ENCODE data around the genes OR56B1, HPX and STK33.

- RRBS: no CpG with 5 or more reads among the region's 17 CpGs
CAGE:
- cytosol, long polyA plus RNA: no peak
- long polyA plus RNA: start-site peak on the minus strand at chr11:5691072-5691133, 13 and 9 reads in 2 replicates
- nucleus, long polyA plus RNA: no peak
Observed at GRCh38 chr11:5690662-5691451, 1.3 kb downstream of the TRIM22 start.

- RRBS: no CpG with 5 or more reads among the region's 1 CpG
CAGE:
- cytosol, long polyA plus RNA: no peak
- long polyA plus RNA: no peak
- nucleus, long polyA plus RNA: no peak
Observed at GRCh38 chr11:5736051-5736588, at the start of gene OR56B1. Gene OR56B1, plus strand, starts transcription at chr11:5736448.

GRCh38 chr11:6200720-6201950 is 2.1 kb downstream of the OR52W1 start:
- RRBS: no CpG with 5 or more reads among the region's 7 CpGs
CAGE:
- cytosol, long polyA plus RNA: no peak
- long polyA plus RNA: no peak
- nucleus, long polyA plus RNA: no peak

- RRBS: 94% methylated on average over 3 of the region's 30 CpGs
CAGE:
- cytosol, long polyA plus RNA: no peak
- long polyA plus RNA: no peak
- nucleus, long polyA plus RNA: no peak
Observed at GRCh38 chr11:6391122-6392259, 1.2 kb downstream of the SMPD1 start.

GRCh38 chr11:6440875-6441450 is at the start of gene HPX:
Gene HPX, minus strand, starts transcription at chr11:6440987.
- RRBS: no CpG with 5 or more reads among the region's 4 CpGs
CAGE:
- cytosol, long polyA plus RNA: no peak
- long polyA plus RNA: no peak
- nucleus, long polyA plus RNA: no peak

DNA sequence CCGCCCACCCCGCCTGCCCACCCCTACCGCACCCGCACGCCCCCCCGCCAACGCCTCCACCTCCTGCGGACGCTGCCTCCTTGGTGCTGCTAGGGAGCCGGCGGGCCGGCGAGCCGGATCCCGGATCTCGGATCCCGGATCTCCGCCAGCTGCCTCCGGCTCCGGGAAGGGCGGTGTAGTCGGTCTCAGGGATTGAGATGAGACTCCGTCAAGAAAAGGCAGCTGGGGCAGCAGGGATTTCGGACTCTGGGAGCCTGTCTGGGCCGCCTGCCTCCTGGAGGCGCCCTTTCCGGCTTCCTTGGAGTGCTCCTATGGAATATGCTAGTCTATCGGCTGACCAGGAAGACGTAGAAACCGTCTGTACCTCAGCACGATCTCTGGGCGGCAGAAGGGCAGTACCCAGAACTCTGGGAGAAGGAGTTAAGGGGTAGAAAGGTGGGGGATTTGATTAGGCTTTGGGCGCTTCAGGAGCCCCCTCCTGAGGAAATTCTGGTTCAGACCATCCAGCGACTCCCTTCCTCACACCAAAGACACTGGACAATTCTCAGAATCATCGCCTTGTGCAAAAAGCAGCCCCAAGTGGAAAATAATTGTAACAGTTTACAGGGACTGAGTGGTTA is 411 bp upstream of the TRIM3 start:
- RRBS: no CpG with 5 or more reads among the region's 35 CpGs
CAGE:
- cytosol, long polyA plus RNA: no peak
- long polyA plus RNA: no peak
- nucleus, long polyA plus RNA: no peak

GRCh38 chr11:6606579-6607950 is 3.5 kb downstream of the ILK start:
- RRBS: no CpG with 5 or more reads among the region's 11 CpGs
CAGE:
- cytosol, long polyA plus RNA: no peak
- long polyA plus RNA: no peak
- nucleus, long polyA plus RNA: no peak

DNA sequence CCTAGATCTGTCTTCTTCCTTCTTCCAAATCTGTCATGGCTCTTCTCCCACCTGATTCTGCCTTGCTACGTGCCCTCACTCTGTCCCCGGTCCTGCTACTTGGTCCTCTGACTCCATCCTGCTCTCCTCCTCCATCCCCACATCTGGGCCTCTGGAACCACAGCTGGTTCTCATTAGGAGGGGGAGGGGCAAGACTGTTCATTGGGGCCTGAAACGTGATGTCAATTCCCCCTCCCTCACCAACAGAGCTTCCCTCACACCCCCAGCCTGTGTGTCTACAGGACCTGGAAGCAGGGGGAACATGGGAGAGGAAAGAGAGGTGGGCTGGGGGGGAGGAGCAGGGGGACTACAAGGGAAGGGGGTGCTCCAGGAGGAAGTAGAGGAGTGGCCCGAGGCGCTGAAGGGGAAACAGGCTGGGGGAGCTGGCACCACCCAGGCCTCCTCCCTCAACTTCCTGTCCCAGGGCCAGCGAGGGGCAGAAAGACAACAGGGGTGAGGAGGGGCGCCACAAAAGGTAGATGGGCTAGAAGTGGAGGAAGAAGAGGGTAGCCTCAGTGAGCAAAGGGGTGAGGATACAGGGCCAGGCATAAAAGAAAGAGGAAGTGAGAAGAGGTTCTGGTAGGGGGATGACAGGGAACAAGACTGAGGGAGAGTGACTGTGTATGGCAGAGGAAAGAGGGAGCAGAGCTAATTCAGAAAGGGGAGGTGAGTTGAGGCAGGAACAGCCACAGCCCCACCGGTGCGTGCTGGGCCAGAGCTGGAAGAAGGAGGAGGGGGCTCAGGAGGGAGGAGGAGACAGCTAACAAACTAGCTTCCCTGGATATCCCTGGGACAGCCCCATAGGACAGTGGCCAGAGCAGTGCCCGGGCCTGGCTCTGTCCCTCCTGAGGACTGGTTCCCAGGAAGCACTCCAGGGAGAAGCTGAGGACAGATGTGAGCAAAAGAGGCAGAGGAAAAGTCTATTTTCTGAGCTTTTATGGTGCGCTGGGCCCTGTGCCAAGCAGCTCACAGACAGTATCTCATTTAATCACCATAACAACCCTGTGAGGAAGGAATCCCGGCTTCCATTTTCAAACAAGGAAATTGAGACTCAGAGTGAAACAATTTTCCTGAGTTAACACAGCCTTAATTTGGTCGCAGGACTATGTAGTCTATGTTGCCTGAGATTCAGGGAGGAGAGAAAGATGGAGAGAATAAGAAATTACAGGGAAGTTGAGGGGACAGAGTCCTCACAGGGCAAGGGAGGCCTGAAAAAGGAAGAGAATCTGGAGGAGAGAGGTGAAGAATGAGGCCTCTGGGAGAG is 8.6 kb downstream of the DCHS1 start:
- RRBS: no CpG with 5 or more reads among the region's 13 CpGs
CAGE:
- cytosol, long polyA plus RNA: no peak
- long polyA plus RNA: no peak
- nucleus, long polyA plus RNA: no peak

DNA sequence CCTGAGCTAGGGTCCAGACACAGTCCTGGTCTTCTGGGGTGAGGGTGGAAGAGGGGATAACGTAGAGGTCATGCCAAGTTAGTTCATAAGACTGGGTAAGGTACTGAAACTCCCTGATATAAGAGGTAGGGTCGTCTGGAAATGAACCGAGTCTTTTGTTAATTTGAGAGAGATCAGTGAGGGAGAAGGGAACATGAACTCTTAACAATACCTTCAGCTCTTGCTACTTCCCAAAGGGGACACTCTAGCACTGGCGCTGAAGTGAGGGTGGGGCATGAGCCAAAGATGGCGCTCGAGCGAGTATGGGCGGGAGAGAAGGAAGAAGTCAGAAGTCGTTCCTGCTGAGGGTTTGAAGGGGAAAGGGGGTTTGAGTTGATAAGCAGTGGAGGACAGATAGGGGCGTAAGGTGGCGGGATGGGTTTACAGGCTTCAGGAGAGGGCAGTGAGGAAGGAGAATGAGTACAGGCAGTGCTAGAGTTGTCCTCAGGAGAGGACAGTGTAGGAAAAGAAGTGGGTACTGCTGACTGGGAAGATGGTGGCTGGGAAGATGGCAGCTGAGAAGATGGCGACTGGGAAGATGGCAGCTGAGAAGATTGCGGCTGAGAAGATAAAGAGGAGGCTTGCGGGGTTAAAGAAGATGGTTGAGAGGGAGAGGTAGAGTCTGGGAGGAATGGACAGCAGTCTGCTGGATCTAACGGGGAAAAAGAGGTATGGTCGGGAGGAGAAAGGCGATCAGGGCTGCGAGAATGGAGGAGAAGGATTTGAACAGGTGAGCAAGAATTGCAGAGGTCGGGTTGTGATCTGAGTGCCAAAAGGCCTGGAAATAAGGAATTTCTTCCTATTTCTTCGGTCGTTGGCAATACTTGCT is 5.0 kb downstream of the PPFIBP2 start:
- RRBS: no CpG with 5 or more reads among the region's 21 CpGs
CAGE:
- cytosol, long polyA plus RNA: no peak
- long polyA plus RNA: no peak
- nucleus, long polyA plus RNA: no peak

DNA sequence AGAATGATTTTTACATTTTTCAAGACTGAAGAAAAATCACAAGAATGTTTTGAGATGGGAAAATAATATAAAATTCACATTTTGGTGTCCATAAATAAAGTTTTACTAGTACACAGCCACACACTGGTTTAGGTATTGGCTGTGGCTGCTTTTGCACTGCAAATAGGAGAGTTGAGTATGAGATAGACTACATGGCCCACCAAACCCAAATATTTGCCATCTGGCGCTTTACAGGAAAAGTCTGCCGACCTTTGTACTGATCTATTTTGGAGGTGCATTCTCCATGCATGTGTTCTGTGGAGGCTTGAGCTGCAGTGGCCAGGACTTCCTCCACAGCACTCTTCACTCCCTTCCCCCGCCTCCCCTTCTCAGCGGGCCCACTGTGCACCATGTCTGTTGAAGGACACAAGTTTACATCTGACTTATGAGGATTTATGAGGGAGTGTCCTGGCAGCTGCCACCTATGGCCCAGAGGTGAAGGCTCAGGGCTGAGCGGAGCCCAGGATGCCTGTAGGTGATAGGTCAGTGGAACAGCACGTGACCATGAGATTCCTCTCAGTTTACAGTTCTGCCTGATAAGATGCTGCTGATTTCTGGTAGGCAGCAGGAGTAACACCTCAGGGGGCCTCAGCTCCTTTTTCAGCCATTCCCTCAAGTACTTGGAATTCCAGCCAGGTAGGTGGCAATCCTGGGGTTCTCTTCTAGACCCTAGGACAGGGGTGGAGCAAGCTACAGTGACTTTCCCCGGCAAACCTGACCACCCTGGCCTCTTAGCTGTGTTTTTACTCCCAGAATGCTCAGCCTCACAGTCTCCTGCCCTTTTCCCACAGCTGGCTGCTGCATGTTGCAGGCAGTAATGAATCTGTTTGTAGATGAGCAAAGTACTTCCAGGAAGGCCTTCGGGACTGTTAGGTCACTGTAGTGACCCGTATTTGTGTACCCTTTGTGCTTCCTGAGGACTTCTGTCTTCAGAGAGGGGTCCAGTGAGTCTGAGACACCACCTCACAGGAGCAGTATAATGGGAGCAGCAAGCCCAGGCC is 59.9 kb downstream of the PPFIBP2 start:
- RRBS: no CpG with 5 or more reads among the region's 9 CpGs
CAGE:
- cytosol, long polyA plus RNA: no peak
- long polyA plus RNA: no peak
- nucleus, long polyA plus RNA: no peak

GRCh38 chr11:7612567-7613012 is 60.7 kb downstream of the CYB5R2 start:
- RRBS: no CpG with 5 or more reads among the region's 5 CpGs
CAGE:
- cytosol, long polyA plus RNA: no peak
- long polyA plus RNA: no peak
- nucleus, long polyA plus RNA: no peak

GRCh38 chr11:7677529-7678121 is 4.3 kb upstream of the CYB5R2 start:
- RRBS: no CpG with 5 or more reads among the region's 5 CpGs
CAGE:
- cytosol, long polyA plus RNA: no peak
- long polyA plus RNA: no peak
- nucleus, long polyA plus RNA: no peak

DNA sequence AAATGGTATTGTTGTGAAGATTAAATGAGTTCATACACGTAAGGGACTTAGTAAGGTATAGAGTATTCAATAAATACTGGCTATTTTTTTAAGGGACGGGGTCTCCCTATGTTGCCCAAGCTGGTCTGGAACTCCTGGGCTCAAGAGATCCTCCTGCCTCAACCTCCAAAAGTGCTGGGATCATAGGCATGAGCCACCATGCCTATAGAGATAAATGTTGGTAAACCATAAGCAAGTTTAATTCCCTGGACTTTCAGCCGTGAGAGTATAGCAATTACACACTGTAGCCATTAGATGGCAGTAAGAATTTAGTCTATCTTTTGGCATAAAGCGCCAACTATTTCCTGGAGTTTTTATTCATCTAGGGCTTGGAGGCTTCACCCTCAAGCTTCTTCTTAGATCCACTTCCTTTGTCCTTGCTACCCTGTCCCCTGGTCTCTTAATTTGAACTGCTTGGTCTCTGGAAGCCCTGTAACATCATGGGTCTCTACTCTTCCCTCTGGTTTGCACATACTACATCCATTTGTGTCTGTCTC is 38.3 kb downstream of the OR10A6 start:
- RRBS: no CpG with 5 or more reads among the region's 4 CpGs
CAGE:
- cytosol, long polyA plus RNA: no peak
- long polyA plus RNA: no peak
- nucleus, long polyA plus RNA: no peak

GRCh38 chr11:8035037-8035940 is 45.7 kb upstream of the TUB start:
- RRBS: no CpG with 5 or more reads among the region's 14 CpGs
CAGE:
- cytosol, long polyA plus RNA: no peak
- long polyA plus RNA: no peak
- nucleus, long polyA plus RNA: no peak

GRCh38 chr11:8068581-8069355 is 12.2 kb upstream of the TUB start:
- RRBS: no CpG with 5 or more reads among the region's 16 CpGs
CAGE:
- cytosol, long polyA plus RNA: no peak
- long polyA plus RNA: no peak
- nucleus, long polyA plus RNA: no peak

GRCh38 chr11:8268085-8268352 is 4.3 kb upstream of the LMO1 start:
- RRBS: 1% methylated on average over 4 of the region's 35 CpGs
CAGE:
- cytosol, long polyA plus RNA: no peak
- long polyA plus RNA: no peak
- nucleus, long polyA plus RNA: no peak

DNA sequence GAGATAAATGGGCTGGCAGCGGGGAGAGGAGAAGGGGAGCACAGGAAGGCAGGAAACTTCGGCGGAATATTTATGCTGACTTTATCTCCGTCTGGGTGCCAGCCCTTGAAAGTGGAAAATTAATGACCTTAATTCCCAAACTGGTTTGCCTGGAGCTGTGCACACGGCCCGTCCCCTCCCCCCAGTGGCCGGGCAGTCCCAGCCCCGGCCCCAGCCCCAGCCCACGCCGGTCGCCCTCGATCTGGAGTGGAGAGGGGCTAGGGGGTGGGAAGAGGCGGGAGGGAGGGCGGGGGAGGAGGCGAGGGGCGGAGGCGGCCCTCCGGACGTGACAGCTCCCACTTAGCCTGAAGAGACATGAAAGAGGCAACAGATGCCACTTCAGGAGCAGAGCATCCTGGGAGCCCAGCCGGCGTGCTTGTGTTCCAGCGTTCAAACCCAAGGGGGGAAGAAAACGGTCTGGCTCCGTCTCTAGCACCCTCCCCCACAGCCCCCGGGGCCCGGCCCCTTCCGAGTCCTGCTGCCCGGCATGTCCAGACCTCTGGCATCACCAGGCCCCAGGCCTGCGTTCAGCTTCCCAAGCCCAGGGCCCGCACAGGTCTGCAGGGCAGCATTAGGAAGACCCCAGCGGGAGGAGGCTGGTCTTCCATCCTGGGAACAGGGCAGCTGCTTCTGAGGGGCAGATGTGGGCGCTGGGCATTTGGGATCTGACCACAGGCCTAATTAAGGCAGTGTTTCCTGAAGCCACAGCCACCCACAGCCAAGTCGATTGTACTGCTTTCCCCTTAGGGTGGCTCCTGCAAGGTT is 20.0 kb upstream of the LMO1 start:
- RRBS: 14% methylated on average over 14 of the region's 33 CpGs
CAGE:
- cytosol, long polyA plus RNA: no peak
- long polyA plus RNA: no peak
- nucleus, long polyA plus RNA: no peak

DNA sequence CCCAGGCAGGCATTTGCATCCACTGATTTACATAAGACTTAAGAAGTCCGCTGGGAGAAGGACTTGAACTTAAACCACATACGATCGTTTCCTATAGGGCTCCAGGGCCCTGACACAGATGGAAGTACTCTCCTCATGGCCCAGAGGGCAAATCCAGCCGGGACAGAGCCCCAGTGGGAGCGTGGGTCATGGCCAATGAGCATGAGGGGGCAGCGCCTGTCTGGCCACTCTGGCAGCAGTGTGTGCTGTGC is 79.2 kb upstream of the LMO1 start:
- RRBS: no CpG with 5 or more reads among the region's 6 CpGs
CAGE:
- cytosol, long polyA plus RNA: no peak
- long polyA plus RNA: no peak
- nucleus, long polyA plus RNA: no peak

DNA sequence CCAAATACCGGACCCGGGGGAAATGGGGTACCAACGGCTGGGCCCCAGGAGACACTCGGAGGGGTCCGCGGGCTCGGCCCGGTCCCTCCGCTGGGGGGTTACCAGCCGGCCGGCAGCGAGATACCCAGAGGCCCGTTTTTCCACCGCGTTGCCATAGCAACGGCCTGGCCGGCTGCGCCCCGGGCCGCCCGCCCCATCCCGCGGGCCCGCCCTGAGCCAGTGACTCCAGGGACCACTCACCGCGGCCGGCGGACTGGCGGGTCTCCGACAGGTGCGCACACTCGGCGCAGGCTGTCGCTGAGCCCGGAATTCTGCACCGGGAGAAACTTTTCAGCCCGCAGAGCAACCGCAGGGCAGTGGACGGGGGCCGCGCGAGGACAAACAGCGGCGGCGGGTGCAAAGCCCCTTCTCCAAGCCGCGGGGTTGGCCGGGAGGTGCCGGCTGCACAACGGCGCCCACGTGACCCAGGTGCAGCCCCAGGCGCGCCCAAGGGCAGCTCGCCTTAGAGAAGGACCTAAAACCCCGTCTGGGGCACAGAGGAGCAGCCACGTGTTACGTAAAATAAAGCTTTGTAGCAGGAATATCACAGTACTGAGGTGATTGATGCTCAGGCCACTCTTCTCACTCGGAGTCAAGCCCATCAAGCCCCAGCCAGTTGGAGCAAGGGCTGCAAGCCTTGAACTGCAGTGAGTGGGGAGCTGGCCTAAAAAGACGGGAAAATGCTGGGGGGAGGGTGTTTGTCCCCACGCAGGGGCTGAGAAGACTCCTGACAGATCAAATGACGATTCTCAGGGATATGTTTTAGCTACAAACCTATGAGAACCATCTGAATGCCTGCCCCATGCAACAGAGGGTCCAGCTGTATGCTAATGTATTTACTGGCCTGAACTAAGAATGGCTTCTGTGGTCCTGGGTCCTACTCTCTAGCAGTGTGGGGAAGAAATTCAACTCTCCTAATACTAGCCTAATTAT is at the start of gene STK33:
Gene STK33 (minus strand): TSS at position 386 of the 972 bp plus-strand sequence.
- RRBS: 2% methylated on average over 35 of the region's 62 CpGs
CAGE:
- cytosol, long polyA plus RNA: no peak
- long polyA plus RNA: no peak
- nucleus, long polyA plus RNA: start-site peak on the minus strand centred at position 353 of the sequence, 61 bp wide, 23 and 81 reads in 2 replicates

- RRBS: no CpG with 5 or more reads among the region's 5 CpGs
CAGE:
- cytosol, long polyA plus RNA: start-site peak on the plus strand at chr11:8684854-8684891, 773 and 837 reads in 2 replicates
- long polyA plus RNA: no peak
- nucleus, long polyA plus RNA: no peak
Observed at GRCh38 chr11:8684442-8685019, 1.9 kb downstream of the RPL27A start.

Measured in SK-N-SH (cell line).